Mesenchymal stem cell of adipose (primary cell): ENCODE measurements around the gene BLMH.

DNA sequence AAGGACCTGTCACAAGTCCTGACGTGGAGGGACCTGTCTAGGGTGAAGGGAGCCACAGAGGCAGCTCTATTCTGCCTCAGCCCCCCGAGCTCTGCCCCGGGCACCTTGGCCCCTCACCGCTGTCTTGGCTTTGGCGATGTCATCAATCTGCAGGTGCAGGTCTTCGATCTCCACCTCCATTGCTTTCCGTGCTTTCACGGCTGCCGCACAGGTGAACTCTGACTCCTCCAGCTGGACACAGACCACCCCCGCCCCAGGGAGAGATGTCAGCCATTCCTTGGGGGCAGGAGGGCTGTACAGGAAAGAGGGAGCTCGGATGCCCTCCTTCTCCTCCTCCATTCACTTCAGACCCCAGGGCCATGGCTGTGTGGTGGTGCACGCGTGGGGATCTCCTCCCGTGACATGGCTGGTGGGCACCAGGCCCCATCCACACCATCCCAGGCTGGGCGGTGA lies 49.3 kb downstream of the PIPOX start:
- CAGE, long polyA plus RNA, result no peak

DNA sequence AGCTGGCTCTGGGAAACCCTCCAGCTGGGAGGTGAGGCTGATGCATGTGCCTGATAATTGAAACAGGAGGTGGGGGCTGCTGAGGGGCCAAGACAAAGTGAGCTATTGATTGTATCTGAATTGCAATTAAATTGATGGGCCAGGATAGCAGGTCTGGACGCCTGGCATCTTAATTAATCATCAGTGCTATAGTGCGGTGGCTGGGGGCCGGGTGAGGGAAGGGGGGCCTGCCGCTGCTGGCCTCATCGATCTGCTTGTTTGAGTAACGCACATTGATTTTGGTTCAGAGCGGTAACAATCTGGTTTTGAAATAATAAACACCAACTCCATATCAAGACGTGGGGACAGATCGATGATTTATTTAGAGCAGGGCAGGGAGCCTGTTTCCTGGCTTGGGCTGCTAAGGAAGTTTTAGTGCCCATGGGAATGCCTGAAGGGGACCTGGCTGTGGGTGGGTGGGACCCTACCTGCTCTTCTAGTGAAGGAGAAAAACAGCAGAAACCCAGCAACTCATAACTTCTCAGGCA lies 65.7 kb downstream of the PIPOX start:
- CAGE, long polyA plus RNA, result no peak

DNA sequence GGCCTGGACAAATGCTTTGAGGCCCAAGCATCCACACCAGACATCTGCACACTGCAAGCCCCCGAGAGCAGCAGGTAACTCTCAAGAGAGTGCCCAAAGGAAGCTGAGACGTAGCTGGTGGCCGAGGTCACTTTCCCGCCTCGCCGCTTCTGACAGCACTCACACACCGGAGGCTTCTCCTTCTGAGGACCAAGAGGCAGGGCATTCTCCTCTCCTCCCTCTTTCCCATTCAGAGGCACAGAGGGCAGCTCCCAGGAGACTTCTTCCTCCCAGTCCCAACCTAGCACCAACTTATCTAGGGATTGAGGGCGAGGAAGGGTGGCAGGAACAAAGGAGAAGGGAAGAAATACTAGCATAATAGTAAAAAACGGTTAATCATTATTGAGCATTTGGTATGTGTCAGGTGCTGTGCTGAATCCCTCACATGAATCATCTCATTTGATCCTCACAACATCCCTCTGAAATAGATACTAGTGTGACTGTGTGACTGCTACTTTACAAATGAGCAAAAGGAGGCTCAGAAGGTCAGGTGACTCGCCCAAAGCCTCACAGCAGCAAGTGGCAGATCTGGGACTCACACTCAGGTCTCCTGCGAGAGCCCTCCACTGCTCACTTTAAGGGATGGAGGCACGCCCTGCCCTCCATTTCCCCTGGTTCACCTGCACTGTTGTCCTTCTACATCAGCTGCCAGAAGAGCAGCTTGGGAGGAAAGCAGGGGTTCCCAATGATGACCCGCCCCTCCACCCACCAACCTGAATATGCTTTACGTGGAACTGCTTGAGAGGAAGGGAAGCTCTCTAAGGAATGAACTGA lies 41.8 kb downstream of the MYO18A start:
- CAGE, long polyA plus RNA, result no peak

- CAGE, long polyA plus RNA, result no peak
These were observed 3.6 kb downstream of the MYO18A start for GRCh38 chr17:29176227-29177414.

GRCh38 chr17:29178497-29179129 lies 1.6 kb downstream of the MYO18A start:
- CAGE, long polyA plus RNA, result no peak

GRCh38 chr17:29498254-29498583 lies 68.6 kb downstream of the ABHD15 start:
- CAGE, long polyA plus RNA, result no peak

GRCh38 chr17:29569315-29569608 lies 761 bp downstream of the TP53I13 start:
- CAGE, long polyA plus RNA, result no peak

GRCh38 chr17:29572141-29573356 lies 4.0 kb downstream of the TP53I13 start:
- CAGE, long polyA plus RNA, result no peak

DNA sequence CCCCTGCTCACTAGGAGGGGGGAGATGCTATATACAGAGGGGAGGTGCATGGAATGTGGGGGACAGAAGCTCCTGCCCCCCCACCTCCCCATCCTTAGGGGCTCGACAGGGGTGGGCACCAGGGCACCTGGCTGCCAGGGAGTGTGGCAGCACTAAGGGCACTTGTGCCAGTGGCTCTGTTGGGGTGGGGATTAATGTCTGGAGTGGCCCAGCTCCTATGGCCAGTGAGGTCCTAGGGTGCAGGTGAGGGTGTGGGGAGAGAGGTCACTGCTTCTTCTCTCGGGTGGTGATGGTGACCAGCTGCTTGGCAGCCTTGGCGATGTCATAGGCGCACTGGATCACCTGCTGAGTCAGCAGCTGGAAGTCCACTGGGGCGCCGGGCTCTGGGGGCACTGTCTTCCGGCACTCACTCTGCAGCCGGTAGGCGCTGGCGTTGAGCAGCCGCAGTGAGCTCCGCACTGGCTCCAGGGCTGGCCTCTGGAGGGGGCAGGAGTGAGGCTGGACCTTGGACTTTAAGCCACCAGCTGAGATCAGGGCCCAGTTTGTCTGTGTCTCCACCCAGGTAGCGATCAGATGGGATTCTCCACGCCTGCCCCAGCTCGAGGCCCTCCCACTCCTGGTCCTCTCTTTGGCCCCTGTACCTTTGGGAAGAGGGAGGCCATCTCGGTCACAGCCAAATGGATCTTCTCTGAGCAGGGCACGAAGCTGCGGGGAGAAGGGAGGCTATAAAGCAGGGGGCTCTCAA lies 6.1 kb downstream of the TP53I13 start:
- CAGE, long polyA plus RNA, result no peak

DNA sequence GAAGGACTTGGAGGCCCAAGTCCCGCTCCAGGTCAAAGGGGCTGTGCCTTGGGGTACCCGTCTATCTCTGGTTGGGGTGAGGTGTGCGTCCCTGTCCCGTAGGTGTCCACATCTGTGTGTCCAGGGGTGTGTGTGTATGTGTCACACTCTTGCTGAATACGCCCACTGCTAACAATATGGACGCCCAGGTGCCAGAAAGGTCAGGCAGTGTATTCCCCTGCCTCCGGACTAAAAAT lies 428 bp upstream of the GIT1 start:
- CAGE, long polyA plus RNA, result no peak

- CAGE, long polyA plus RNA, result no peak
These were observed 10.7 kb downstream of the CORO6 start for GRCh38 chr17:29611785-29612678.

- CAGE, long polyA plus RNA, result no peak
These were observed 150.9 kb downstream of the SSH2 start for GRCh38 chr17:29779022-29779626.

DNA sequence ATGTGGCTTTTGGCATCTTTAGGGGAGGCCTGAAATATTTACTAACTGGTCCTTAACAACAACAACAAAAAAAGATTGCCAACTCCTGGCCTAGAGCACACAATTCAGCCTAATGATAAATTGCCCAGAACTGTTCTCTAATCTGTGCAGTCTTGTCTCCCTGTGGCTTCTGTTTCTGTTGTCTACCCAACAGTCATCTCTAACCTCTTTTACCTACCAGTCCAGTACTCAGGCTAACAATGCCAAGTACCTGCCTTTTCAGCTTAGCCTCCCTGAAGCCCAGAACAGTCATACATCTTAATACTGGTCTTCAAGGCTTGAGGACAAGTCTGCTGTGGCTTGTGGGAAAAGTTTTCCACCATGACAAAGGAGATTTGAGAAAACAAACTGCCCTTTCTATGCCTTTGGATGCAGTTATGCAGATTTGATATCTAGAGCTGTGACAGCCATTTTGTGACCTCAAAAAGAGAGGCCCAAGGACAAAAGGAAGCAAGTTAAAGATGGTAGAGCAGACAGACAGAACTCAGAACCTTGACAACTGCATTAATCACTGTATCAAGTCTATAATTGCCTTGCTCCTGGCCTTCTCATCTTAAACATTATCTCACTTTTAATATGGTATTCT lies 66.8 kb downstream of the SSH2 start:
- CAGE, long polyA plus RNA, result no peak

DNA sequence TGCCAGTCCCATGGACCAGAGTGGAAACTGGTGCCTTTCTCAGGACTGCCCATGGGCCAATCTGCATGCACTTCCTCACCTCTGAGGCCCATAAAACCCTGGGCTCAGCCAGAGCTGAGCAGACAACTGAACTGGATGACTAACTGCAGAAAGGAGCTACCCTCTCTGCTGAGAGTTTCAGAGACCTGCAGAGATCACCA lies 24.4 kb downstream of the SSH2 start:
- CAGE, long polyA plus RNA, result no peak

DNA sequence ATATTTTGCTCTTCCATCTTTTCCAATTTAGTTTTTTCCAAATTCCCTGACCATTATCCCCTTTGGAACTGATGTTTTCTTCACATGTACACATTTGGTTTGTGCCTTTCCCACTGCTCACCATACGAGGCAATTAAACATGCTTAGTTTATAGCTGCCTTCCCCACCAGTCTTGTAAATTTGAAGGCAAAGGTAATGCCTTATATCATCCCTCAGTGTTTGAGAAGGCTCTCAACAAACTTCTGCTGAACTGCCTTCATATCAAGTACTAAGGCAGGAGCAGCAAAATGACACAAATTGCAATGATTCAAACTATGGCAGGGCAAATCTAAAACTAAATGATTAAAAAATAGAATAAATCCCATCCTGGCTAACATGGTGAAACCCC lies 12.7 kb downstream of the SSH2 start:
- CAGE, long polyA plus RNA, result no peak

DNA sequence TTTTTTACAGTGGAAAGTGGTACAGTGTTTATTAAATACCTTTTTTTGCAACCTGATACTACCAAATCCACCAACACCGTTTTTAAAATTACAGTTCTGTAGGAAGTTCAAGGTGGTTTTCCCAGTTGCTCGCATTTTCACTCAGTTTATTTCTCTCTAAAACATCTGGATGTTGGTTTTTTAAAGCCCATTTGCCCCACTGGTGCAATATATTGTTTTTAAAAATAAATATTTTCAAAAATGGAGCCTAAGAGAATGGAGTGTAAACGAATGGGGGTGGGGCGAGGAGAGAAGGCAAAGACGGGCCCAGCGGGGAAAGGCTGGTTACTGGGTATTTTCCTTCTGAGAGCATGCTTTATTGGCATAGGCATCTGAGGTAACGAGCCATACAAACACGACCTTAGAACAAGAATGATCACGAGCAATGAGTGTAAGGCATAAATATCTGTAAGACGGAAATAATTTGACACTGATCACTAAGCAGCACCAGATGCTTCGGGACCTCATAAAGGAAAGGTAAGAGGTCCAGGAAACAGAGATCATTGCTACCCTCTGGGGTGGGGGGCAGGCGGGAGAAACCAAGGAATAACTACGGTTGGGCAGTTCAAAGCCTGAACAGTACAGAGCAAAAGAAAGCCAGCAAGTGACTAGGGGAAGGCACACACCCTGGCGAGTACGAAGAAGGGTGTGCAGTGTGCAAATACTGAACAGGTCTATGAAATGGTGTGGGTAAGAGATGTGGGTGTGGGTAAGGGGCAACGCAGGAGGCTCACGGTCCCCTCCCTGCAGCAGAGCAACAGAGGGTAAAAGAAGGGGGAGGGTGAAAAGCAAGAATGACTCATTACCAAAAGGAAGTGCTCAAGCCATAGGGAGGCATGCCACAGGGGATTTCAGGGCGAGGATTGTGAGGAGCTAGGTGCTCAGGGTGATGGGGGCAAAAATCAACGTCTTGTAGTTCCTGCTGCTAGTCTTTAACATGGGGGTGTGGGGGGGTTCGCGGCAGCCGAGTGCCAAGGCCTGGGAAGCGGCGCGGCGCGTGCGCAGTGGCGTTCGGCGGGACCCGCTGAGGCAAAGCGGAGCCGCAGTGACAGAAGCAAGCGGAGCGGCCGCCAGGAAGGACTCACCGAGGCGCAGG lies 847 bp downstream of the SSH2 start:
- CAGE, long polyA plus RNA, result no peak

GRCh38 chr17:30104565-30105176 lies 11.9 kb upstream of the NSRP1 start:
- CAGE, long polyA plus RNA, result no peak

DNA sequence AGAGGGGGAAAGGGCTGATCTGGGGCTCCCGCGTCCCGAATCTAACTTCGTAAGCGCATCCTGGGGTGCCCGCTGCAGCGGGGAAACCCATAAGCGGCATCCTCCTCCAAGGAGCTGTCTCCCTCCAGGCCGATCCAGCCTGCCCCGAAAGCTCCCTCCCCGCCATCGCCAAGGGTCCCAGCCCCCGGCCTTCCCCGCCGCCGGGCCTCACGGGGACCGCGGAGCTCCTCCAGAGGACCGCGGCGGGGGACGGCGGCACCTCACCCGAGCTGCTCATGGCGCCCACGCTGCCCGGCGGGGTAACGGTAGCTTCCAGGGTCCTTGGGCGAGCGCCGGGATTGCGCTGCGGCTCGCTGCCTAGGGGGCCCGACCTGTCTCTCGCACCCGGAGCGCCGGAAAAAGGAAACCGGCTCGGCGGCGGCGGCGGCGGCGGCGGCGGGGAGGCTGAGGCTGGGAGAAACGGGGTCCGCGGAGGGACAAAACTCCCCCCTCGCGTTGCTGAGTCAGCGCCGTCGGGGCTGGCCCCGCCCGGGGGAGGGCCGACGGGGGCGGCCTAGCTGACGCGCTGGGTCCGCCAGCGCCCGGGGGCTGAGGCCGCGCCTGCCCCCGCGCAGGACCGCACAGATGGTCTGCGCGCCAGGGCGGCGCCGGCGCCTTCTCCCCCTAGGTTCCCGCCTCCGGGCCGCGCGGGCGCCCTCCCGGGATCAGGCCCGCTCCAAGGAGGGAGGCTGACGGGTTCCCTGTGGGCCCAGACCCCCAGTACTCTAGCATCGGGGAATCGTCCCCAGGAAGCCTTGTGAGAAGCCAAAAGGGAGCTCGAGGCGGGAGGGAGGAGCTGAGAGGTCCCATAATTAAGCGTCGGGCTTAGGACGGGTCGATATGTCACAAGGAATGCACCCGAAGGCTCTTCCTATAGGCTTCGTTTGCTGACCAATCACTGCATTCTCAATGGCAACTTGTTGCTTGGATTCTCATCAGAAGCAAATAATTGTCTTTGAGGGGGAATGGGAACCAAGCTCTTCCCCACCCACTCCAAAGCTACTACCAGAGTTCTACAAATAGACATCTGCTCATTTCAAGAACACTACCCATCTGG lies at the start of gene BLMH:
BLMH (minus strand) TSS at position 402 of the 1,096 bp plus-strand sequence.
- CAGE, long polyA plus RNA, result no peak

- CAGE, long polyA plus RNA, result no peak
These were observed 1.8 kb downstream of the TMIGD1 start for GRCh38 chr17:30332052-30332505.

DNA sequence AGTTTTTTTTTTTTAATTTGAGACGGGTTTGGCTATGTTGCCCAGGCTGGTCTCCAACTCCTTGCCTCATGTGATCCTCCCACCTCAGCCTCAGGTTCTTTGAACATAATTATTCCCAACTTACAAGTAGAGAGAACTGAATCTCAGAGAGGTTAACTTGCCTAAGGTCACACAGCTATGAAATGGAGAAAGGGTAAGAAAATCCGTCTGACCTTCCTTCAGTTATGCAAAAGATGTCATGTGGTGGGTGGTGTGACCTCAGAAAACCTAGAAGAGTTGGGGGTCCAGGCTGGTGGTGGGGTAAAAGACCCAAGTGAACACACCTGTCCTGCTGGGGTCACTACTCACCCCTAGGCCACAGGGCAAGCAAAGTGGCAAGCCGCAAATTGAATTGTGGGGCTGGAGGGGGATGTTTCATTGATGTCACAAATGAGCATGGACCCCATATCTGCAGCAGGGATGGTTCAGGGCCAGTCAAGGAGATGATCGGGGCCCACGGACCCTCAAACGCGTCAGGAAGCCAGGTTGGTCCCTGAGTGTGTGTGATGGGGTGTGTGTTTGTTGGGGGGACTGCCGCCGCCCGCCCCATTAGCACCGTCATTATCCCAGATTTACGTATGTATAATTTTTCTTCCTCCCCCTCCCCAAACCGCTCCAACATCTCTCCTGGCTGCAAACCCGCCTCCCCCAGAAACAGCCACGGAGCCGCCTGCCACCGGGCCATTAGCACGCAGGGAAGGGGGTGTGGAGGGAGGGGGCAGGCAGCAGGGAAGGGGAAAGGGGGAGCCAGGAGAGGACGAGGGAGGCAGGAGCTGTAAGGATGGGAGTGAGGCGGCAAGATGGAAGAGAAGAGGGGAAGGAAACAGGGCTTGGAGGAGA lies 157.6 kb downstream of the CRLF3 start:
- CAGE, long polyA plus RNA, result no peak